Parotid gland (tissue), 1 donor: ENCODE measurements around the genes GALK2, HDC and SPPL2A.

GRCh38 chr15:48797828-48798307 lies 13.0 kb downstream of the CEP152 start:
- PRO-cap: no peak

DNA sequence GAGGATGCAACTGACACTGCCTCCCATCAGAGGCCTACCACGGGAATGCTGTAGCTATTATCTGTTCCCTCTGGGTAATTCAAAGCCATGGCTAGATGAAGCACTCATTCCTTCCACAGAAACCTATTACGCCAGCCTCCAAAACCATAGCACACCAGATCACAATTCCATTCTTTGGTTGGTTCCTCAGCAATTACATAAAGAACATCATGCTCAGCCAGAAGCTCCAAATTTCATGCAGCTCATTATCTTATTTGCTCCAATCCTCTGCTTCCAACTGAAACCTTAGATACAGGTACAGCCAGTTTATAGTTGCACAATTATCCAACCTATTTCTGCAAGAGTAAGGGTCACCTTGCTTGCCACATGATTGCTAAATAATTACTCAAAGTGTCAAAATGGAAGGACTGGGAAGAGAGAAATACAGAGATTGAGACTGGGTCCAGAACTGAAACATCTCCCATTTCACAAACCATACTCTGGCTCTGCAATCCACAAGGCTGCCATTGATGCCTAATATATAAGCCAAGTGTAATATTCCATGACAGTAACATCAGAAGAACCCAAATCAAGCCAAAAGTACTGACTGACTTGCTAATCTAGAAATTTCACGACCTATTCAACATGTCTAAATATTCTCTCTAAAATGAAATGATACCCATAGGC lies 23.4 kb upstream of the SHC4 start:
- PRO-cap: no peak

DNA sequence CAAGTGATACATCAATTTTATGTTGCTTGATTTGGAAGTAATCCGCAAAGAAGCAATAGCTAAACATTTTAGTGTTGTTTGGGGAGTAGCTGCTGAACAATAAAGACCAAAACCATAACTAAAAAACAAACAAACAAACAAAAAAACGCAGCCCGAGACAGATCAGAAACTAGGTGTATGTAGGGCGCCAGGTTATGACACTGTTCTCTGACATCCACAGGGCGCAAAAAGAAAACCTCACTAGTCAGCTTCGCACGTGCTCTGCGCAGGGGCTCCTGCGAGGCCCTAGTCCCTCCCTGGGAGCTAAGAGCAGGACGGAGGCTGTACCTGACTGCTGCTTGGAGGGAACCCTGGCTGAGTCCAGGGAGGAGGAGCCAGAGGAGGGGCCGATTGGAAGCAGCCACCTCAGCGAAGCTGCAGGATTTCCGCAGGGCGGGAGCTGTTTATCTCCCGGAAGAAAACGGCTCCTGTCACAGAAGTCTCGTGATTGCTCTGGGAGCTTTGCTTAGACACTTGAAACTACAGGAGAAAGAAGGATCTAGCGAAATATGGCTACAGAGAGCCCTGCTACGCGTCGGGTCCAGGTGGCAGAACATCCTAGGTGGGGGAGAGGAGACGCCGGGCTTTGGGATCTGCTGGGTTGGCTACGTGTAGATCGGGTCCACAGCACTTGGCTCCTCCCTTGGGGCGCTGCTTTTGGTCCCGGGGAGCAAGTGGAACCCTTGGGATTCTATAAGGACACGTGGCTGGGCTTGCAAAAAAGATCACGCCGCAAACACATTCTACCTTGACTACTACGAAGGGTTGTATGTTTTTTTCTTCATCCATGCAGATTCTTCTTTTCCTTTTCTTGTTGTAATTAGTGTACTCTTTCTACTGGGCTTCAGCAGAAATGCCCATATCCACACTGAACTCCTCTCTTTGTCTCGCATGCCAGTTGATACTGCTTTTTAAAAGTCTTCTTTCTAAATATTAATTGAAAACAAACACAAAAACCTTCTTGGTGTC lies at the start of gene GALK2:
Gene GALK2, plus strand, starts transcription at position 473 of the 1,008 bp plus-strand sequence.
- PRO-cap: bidirectional peak, plus-strand start at position 475 of the sequence, minus-strand start at position 329 of the sequence

GRCh38 chr15:49288231-49288862 lies 118.3 kb downstream of the GALK2 start:
- PRO-cap: no peak

- PRO-cap: no peak
Observed at GRCh38 chr15:50088432-50088821, 30.6 kb downstream of the ATP8B4 start.

DNA sequence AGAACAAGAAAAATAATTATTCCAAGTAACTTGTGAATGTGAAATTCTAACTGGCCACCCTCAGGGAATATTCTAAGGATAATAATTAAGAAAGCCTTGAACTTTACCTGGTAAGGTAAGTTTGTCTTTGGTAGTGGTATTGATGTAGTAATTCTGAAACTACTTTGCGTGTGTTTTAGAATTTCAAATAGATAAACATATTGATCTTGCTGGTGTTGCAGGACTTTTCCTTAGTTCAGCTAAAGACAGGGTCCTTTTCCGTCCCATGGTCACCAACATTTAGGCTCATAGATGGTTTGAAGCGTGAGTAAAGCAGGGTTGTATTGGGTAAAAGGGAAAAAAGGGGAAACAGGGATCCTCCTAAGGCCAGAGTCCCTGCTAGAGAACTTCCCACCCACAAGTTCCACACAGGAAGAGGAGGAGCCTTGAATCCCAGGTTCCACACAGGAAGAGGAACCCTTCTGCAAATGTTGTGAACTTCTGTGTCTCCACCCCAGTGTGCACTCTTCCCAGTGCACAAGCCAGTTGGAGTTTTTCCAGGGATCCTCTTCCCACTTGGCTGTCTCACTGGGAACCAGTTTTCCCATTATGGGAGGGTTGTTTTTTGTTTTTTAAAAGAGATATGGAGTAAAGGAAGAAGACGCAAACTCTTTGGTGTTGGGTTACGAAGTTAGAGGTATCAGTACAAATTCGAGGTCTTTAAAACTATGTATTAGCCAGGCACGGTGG lies 27.6 kb upstream of the ATP8B4 start:
- PRO-cap: no peak

DNA sequence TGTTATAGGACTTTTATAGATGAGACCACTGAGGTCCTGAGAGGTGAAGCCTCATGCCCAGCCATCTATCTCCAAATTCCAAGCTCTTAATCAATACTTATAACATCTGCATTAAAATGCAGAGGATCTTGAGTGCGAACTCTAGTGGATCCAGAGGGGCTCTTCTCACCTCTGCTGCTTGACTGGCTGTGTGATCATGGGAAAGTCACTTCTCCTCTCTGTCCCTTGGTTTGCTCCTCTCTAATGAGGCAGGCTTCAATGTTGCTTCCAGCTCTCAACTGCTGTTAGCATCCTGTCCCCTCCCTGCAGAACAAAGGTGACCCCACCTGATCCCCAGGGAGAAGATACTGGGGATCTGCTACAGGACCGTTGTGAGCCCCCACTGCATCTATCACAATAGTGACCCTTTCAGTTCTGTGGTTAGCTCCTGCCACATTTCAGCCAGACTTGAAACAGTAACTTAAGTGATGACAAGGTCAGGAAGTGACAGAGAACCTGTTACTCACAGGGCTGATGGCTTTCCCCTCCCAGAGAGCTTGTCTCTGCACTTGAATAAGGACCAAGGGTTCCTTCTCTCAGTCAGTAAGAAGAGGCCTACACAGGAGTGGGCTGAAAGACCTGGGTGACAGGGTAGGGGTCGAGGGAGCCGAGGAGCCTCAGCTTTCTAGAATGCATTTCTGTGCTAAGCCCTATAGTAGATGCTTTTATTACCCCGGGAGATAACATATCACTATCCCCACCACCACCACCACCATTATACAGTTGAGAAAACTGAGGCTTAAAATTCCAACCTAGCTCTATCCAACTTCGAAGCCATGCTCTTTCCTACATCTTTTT lies 1.4 kb downstream of the SLC27A2 start:
- PRO-cap: no peak

GRCh38 chr15:50265458-50266356 lies at the start of gene HDC:
Gene HDC, minus strand, starts transcription at chr15:50265726.
- PRO-cap: no peak

DNA sequence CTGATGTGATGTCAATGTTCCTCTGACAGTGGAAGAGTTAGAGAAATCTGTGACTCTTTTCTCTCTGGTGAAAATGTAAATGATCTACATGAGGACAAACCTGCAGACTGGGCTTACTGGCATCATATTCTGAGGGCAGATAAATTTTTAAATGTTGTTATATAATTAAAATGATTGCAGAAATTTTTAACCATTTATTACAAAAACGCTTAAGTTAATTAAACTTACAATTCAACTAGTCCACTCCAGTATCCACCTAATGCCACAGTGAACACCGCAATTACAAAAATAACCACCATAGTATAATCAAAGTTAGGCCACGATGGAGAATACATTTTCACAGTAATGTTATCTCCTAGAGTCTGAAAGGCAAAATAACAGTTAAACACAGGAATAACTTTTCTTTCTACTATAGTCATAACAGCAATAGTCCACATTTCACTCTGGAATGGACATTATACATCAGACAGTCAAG lies 18.2 kb downstream of the SPPL2A start:
- PRO-cap: no peak

DNA sequence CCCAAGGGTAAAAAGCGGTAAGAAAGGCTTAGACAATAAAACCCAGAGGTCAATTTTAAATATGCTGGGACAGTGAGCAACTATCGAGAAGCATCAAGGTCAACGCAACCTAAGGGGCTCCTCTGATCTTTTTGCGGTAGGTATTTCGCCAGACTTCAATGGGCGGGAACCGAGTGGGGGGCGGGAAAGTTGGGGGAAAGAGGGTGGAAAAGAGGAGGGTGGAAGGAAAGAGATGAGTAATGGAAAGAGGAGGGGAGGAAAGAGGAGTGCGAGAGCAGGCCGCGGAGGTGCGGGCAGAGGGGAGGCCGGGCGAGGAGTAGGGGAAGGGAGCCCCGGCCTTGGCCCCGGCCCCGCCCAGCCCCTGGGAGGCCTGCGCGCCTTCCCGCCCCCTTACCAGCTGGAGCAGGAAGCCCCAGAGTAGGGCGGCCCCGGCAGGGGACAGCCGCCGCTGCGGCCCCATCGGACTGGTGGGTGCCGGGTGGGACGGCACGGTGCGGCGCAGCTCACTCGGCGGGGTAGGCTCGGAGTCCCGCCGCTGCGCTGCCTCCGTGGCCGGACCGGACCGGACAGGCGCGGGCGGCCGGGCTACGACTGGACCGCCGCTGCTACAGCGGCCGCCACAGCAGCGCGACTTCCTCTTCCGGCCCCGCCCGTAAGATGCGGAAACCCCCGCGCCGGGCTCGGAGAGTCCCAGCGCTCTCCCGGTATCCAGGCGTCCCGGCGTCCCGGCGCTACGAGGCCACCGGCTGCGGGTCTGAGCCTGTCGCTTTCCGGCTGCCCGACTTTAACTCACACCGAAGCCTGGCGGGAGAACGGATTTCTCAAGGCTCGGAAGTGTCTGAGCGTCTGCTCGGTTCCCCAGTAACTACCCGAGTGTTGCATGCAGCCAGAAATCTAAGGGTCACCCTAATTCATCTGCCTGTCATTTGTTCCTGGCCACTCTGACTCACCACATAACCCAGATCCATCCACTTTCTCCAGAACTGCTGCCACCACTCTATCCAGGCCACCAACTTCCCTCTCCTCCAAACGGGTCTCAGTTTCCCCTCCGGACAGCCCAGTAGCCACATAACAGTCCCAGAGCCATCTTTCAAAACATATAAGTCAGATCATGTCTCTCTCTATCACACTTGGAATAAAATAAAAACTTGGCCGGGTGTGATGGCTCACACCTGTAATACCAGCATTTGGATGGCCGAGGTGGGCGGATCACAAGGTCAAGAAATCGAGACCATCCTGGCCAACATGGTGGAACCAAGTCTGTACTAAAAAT lies at the start of gene SPPL2A:
Gene SPPL2A, minus strand, starts transcription at position 633 of the 1,273 bp plus-strand sequence.
- PRO-cap: unidirectional peak, minus-strand start at position 632 of the sequence; unidirectional peak, minus-strand start at position 875 of the sequence

- PRO-cap: no peak
Observed at GRCh38 chr15:50906785-50907310, 1.6 kb upstream of the AP4E1 start.

- PRO-cap: no peak
Observed at GRCh38 chr15:50907311-50907753, 1.2 kb upstream of the AP4E1 start.

- PRO-cap: no peak
Observed at GRCh38 chr15:51016677-51017275, 77.9 kb downstream of the TNFAIP8L3 start.

DNA sequence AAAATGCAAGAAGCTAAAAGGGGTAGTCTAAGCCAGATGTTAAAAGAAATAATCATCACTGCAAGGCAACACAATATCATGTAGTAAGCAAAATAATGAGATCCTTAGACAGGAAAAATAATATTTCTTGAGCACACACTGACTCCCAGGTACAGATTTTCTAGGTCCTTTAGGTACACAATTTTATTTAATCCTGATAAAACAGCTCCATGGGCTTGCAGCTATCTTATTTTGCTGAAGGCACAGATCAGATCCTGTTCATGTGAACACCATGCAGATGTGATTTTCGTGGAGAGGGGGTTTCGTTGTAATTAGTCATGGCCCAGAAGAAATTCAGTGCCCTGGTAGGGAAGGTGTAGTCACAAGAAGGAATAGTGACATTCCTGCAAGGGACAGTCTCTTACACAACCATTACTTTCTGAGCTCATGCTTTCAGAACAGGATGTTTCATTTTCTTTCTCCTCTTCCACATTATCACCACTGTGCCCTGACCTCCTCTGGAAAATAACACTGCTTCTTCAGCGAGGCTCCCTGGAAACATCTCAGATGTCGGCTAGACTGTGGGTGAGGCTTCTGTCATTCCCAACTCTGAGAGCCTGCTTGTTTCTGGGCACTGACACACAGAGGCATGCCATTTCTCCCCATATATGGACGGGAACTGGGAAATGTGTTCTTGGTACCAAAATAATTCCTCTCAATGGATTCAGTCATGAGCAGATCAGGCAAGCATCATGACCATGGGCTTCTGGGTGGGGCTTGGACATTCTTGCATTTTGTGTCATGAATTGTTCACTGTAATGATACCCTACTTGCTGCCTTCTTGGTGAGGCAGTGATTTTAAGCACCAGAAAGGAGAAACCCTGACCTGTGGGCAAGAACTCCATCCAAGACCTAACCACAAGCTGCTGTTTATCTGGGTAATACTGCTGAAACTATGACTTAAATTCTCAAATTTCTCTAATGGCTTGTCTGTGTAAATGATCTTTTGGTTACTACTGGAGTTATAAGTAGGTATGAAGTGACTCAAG lies 14.2 kb upstream of the TNFAIP8L3 start:
- PRO-cap: no peak

- PRO-cap: no peak
Observed at GRCh38 chr15:51228400-51228649, 110.1 kb downstream of the CYP19A1 start.

GRCh38 chr15:51377069-51377826 lies 35.8 kb downstream of the GLDN start:
- PRO-cap: no peak

DNA sequence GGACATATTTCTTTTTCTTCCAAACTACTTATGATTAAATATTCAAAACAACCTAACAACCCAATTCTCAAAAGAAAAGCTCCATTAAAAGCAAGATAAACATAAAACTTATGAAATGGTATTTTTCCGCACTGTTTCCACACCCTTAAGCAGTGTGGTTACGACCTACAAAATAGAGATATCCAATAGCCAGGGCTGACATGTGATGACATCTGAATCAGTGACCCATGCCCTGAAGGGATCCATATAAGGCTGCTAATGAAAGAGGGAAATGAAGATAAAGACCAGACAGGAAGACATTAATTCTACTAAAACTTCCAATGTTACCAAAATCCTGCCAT lies 45.5 kb downstream of the DMXL2 start:
- PRO-cap: no peak

DNA sequence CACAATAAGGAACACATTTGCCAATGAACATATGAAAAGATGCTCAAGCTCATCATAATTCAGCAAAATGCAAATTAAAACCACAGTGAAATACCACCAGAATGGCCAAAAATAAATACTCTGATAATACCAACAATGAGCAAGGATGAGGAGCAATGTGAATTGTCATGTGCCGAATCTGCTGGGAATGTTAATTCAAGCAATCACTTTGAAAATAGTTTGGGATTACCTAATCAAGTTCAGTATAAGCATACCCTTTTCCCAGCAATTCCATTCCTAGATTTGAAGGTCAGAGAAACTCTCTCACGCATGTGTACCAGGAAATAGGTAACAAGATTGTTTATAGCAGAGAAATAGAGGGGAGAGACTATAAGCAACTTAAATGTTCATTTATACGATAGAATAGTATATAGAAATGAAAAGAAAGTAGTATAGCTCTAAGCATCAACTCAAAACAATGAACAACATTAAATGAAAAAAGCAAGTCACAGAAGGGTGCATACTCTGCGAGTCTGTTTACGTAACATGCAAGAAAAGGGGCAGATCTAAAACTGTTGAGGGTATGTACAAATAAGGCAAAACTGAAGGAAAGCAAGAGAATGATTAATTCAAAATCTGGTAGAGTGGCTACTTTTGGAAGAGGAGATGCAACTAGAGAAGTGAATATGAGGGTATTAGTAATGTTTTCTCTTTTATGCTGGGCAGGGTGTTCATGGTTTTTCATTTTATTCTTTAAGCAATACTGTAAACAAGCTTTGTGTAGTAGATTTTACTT lies 27.4 kb downstream of the TMOD3 start:
- PRO-cap: no peak

DNA sequence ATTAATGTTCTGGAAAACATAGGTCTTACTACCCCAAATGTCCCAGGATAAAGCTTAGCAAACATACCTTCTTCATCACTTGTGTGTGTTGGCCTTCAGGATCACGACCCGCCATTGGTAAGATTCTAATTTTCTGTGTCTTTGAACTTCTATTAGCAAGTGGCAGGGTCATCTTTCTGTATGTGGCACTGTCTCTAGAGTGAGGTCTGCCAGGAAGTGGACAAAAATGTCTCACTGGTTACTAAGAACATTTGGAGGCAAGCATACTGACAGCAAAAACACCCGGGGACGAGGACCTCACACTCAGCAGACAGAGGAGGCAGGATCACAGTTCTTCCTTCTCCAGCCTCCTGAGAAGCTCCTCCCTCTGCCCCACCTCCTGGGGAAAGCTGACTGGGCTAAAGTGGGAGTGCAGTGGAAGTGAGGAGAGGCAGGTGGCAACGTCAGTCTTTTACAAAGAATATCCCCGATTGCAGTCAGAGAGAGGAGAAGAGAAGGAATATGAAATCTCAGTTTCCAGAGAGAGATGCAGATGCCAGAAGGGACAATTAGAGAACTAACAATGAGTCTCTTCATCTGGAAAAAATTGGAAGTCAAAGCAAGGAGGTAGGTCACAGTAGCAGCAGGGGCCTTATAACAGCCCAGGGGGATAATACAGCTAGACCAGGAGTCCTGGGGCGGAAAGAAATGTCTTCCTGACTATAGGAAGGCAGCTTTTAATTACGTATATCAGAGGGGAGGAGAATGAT lies 47.4 kb downstream of the LEO1 start:
- PRO-cap: no peak

- PRO-cap: no peak
Observed at GRCh38 chr15:52080894-52081280, 31.7 kb downstream of the BCL2L10 start.